Karpas-422 (cell line): ENCODE data around the gene TUBB8.

- PRO-cap, result no peak
- RAMPAGE, long total RNA, result no peak
Measured at GRCh38 chr10:49244-49549, at the start of gene TUBB8. Gene TUBB8, minus strand, starts transcription at chr10:49296.

DNA sequence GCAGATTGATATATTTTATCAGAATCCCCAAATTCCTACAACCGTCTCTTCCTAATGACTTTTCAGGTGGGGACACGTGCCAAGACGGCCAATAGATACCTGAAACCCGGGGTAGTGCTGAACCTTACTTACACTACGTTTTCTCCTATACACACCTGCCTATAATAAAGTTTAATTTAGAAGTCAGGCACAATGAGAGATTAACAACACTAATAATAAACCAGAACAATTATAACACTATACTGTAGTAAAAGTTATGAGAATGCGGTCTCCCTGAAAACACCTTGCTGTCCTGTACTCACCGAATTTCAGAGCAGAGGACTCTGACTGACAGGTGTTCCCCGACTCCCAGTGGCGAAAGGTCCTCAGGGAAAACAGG lies 1.3 kb upstream of the ZMYND11 start:
- PRO-cap, result no peak
- RAMPAGE, long total RNA, result no peak

GRCh38 chr10:422086-423069 lies 267.1 kb downstream of the DIP2C start:
- PRO-cap, result no peak
- RAMPAGE, long total RNA, result no peak

DNA sequence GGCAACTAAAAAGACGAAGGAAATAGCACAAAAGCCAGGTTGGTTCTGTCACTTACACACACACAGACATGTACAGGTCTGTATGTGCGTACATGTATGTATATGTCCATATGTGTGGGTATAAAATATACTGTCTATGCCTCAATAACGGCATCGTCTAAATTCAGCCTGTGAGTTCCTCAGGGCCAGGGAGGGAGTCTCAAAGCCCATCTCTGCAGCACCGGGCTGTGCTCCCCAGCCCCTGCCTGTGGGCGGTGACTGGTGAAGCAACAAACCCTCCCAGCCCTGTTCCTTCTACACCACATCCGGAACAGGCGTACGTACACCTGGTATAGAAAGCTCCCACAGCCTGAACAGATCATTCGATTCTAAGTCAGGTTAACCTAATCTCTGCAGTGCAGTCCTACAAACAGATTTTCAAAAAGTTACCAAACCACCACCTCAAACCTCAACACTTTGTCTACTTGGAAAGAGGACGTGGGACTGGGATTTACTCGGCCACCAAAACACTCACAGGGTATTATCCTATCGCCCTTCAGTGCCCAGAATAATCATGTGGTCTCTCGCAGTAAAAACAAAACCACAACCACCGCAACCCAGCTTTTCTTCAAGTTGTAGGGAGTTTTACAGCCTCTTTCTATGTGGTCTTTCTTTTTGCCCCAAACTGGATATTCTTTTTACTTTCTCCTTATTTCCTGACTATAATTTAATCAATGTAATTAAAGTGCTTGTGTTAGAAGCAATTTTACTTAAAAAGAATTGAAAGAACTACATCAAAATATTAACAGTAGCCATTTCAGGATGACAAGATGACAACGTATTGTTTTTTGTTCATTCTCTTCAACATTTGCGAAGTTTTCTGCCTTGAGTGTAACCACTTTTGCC lies 238.4 kb downstream of the DIP2C start:
- PRO-cap, result no peak
- RAMPAGE, long total RNA, result no peak

- PRO-cap, result no peak
- RAMPAGE, long total RNA, result no peak
Measured at GRCh38 chr10:520369-520764, 169.1 kb downstream of the DIP2C start.

- PRO-cap, result no peak
- RAMPAGE, long total RNA, result no peak
Measured at GRCh38 chr10:554596-554880, 134.9 kb downstream of the DIP2C start.

- PRO-cap, result no peak
- RAMPAGE, long total RNA, result no peak
Measured at GRCh38 chr10:624508-624909, 65.0 kb downstream of the DIP2C start.

- PRO-cap, result no peak
- RAMPAGE, long total RNA, result no peak
Measured at GRCh38 chr10:651763-652259, 37.7 kb downstream of the DIP2C start.

DNA sequence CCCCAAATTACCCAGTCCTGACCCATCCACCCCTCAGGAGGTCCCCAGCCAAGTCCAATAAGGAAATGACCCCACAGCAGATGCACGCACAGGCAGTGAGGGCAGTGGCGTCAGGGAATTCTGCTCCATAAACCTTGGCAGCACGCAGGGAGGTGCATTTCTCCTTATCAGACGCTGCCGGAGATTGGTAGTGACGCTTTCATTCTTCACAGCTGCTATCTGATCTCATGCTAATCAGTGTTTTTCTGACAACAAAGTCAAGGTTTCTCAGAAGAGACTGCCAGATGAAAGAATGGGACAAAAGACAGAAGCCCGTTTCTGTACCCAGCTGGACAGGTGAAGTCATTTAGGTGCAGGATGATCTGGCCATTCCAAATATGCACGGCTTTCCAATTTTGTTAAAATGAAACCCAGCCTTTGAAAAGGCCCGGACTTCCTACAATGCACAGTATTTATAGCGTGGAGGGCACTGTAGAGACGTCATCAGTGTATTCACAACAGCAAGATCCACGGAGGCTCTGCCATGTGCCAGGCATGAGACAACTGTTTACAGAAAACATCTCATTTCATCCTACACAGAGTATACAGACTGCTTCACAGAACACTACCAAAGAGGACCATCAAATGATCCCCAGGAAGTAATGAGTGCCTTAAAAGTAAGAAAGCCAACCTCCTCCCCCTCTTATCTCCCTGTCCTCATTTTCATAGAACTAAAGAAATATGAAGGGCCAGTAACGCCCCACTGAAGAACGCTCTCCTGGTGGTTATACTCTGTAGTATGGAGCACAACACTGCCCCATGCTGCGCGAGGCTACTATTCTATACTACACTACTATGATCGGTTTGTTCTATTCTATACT lies 35.2 kb downstream of the DIP2C start:
- PRO-cap, result no peak
- RAMPAGE, long total RNA, result no peak

GRCh38 chr10:683020-684215 lies 6.0 kb downstream of the DIP2C start:
- PRO-cap, result no peak
- RAMPAGE, long total RNA, result no peak

GRCh38 chr10:806172-807104 lies 117.0 kb upstream of the DIP2C start:
- PRO-cap, result no peak
- RAMPAGE, long total RNA, result no peak

GRCh38 chr10:913223-914186 lies 18.0 kb downstream of the LARP4B start:
- PRO-cap, result no peak
- RAMPAGE, long total RNA, result no peak

DNA sequence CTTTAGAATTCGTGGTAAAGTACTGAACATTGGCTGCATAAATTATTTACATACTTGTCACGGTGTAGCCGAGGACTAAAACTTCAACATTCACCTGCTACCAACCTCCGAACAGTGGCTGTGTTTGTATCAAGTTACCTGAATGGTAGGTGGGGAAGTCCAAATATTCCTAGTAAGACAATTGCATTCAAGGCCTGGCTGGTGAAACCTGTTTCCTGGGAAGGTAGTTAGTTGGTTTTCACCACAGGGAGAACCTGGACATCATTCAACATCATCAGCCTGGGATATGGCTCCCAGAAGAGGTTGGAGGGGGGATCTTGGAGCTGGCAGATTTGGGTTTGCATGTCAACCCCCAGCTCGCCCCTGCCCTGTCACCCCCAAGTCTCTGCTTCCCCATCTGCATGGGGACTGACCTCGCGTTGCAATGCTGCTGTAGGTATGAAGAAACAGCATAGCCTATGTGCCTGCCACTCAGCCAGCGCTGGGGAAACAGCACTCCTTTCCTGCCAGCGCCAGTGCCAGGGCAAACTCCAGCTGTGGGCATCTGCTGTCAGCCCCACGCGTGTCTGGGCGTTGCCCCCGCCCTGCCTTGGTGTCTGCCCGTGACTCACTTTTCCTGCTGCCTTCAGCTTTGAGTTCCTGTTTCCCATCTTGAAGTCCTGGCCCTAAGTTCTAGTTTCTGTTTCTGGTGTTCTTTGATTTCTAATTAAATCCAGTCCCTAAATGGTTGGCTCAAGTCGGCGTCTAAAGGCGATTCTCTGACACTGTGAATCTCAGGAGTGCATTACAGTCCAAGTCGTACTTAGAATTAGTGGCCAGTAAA lies 12.8 kb upstream of the LARP4B start:
- PRO-cap, result no peak
- RAMPAGE, long total RNA, result no peak

DNA sequence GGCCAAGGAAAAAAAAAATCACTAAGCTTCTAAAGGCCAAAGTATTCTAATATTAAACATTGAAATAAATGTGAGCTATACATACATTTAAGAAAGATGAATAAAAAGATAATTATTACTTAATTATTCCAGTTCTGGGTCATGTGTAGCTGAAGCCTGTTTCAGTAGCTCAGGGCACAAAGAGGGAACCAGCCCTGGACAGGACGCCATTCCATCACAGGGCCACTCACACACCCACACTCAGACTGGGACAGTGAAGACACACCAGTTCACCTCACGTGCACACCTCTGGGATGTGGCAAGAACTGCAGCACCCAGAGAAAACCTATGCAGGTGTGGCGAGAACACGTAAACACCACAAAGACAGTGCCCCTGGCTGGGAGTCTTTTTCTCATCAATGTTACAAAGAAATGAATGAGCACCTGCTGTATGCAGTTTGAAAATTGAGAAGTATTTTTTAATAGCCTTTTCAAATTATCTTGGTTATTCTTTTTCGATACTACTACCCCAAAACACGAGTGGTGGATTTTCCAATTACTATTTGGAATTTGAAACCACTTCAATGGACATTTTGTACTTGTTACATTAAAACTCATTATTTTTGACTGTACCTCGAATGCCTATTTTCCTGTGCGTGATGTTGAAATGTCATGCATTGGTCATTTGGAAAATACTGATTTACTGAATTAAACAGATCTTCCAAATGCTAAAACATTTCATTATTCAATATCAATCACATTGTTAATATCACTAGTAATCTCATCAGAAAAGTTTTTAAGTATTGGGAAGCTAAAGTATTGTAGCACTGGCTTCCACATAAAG lies 1.8 kb upstream of the IDI1 start:
- PRO-cap, result no peak
- RAMPAGE, long total RNA, result no peak

DNA sequence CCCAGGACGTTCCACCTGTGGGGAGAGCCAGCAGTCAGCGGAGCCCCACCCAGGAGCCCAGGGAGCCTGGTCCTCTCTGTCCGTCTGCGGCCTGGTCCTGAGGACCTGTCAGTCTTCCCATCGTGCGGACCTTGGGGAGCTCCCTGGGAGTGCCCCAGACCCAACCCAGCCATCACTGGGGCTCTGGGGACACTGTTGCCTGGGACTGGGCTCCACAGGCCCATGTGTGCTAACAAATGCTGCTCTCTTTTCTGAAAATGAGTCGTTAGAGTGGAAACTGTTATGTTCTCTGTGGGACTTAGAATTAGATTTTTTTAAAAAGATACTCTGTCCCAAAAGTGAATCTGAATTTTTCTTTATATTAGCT lies 143.9 kb downstream of the WDR37 start:
- PRO-cap, result no peak
- RAMPAGE, long total RNA, result no peak

- PRO-cap, result no peak
- RAMPAGE, long total RNA, result no peak
Measured at GRCh38 chr10:1448280-1448942, 288.9 kb downstream of the ADARB2 start.

DNA sequence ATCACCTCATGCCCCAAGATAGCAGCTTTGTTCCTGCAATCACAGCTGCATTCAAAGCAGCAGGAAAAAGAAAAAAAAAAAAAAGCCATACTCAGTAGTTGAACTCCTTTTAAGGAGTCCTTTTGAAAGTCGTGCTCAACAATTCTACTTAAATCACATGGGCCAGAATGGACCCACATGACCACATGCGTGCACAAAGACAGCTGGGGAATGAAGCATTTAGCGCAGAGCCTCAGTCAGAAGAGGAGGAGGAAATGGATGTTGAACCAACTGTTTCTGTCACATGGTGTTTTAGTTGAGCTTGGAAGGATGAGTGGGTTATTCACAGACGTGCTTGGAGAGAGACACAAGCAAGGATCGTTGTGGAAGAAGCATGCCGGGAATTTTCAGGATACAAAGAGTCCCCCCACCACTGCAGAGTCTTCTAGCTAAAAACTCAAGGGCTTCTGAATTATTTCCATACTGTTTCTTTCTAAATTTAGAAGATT lies 13.0 kb upstream of the PFKP start:
- PRO-cap, result no peak
- RAMPAGE, long total RNA, result no peak

- PRO-cap, result no peak
- RAMPAGE, long total RNA, result no peak
Measured at GRCh38 chr10:3068087-3068422, 707 bp downstream of the PFKP start.

DNA sequence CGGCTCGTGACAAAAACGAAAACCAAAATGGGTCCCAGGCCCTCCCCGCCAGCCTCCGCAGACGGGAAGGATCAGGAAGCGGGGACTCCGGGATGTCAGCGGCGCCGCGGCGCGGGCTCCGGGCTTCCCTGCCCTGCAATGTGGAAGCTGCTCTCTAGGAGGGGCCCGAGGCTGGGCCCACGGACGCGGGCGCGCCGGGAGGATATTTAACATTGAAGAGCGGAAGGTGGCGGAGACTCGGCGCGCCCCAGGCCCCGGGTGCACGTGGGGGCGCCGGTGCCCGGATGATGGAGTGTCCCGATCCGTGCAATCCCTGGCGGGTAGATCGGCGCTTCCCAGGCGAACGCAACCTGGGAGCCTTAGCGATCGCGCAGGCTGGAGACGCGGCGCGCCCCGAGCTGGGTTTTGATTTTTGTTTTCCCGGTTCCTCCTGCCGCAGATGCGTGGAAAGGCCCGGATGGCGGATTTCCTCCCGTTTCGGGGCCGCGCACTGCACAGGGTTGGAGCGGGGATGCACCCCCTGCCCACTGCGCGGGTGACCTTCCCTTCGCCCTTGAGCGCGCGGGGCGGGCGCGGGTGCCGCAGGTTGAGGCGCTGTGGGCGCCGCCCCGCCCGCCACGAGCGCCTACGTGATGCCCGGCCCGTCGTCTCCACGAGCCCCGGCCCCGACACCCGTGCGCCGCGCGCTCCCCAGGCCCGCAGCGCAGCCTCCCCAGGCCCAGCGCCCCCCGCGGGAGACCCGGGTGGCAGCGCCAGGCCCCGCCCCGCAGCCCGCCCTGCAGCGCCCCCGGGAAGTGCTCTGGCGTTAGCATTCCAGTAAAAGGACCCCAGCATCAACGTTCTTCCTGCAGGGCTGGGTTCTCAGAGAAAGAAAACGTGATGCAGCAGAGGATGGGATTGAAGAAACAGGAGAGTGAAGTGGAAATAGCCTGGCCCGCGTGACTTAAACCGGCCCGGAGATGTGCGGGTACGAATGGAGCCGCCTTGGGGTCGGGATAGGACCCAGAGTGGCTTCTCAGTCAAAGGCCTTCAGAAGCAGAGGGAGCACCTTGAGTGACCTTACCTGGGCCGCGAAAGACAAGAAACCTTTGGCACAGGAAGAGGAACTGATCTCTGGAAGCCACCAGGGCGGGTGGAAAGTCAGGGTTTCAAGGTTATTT lies 1.5 kb downstream of the PFKP start:
- PRO-cap, result no peak
- RAMPAGE, long total RNA, result no peak

DNA sequence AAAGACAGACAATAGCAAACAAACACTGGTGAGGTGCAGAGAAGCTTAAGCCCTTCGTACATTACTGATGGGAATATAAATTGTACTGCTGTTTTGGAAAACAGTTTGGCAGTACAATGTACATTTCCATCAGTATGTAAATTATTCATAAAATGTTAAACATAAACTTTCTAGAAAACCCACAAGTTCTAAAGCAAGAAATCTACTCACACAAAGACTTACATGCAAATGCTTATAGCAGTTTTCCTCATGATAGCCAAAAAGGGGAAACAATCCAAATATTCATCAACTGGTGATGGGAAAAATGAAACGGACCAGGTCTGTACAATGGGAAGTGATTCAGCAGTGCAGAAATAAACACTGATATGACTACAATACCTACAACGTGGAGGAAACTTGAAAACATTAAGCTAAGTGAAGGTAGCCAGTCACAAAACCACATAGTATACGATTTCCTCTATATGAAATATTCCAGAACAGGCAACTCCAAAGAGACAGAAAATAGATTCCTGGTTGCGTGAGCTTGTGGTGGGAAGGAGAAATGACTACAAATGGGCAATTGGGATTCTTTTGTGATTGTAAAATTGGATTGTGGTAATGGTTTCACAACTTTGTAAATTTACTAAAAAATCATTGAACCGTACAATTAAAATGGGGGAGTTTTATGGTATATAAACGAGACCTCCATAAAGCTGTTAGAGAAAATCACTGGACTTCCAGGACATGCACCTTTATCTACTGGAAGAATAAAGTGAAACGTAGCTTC lies 263.1 kb upstream of the PITRM1 start:
- PRO-cap, result no peak
- RAMPAGE, long total RNA, result no peak